Left lobe of liver (tissue), 1 donor: ENCODE measurements around a stretch of chr2.

DNA sequence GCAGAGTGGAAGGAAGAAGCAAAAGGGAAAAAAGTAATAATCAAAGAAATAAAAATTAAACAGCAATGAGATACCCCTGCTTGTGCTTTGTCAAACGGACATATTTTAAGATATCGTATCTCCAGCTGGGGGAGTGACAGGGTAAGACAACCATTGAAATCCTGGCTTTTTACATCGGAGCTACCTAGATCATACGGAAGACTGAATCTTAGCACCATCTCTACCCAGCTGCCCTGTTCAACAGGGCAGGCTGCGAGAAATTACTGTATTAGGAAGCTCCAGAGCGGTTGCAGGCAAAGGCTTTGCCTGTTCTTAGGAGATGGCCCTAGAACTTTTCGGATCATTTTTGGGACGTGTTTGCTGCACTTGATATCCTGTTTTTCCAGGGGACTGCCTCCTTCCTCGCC, 2.1 kb upstream of the PRKCE start:
- PRO-cap = no peak

DNA sequence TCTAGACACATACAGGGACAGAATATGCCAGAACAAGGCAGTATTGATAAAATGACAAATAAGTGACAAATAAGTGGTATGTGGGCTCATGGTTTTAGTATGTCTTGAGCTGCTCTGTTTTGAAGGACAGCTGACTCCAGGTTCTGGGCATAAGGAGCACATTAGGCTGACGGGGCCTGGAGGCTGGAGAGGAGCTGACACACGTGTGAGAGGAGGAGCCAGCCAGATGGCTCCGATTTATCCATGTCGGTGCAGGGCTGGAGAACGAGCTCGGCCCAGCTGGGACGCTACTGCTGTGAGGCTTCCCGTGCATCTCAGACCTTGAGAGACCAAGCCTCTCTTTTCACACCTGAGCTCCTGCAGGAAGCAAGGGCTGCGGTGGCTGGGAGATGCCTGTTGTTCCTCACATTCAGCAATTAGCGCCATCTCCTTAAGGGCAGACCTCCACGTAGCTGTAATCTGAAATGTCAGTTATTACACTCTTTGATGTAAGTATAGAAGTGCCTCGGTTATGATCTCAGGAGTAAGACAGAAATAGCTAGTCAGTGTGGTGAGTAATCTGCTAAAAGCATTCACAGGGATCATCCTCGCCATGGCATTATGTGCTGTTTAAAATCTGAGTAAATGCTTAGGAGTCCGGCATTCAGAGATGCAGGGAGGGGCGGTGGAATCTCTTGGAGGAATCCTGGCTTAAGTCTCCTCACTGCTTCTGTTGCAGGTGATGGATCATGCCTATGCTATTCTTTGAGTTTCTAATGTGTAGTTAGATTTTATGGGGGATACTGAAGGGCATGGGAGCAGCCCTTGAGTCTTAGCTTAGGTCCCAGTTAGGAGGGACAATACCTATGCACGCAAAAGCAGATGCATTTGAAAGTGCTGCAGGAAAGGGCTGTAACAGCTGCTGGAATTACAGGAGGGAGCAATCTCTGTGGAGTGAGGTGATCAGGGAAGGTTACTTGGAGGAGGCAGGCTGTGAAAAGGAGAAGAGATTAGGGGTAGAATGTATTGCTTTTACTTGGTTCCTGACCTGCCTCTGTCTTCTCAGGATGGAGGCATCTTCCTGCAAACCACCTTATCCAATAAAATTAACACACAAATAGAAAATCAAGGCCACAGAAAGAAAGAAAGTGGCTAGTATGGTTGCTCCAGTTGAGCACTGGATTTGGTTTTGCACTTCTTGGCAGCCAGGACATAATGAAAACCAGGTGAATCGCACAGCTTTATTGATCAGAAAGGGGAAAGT, 108.1 kb downstream of the PRKCE start:
- PRO-cap = no peak

GRCh38 chr2:45897801-45898608, 246.5 kb downstream of the PRKCE start:
- PRO-cap = no peak

DNA sequence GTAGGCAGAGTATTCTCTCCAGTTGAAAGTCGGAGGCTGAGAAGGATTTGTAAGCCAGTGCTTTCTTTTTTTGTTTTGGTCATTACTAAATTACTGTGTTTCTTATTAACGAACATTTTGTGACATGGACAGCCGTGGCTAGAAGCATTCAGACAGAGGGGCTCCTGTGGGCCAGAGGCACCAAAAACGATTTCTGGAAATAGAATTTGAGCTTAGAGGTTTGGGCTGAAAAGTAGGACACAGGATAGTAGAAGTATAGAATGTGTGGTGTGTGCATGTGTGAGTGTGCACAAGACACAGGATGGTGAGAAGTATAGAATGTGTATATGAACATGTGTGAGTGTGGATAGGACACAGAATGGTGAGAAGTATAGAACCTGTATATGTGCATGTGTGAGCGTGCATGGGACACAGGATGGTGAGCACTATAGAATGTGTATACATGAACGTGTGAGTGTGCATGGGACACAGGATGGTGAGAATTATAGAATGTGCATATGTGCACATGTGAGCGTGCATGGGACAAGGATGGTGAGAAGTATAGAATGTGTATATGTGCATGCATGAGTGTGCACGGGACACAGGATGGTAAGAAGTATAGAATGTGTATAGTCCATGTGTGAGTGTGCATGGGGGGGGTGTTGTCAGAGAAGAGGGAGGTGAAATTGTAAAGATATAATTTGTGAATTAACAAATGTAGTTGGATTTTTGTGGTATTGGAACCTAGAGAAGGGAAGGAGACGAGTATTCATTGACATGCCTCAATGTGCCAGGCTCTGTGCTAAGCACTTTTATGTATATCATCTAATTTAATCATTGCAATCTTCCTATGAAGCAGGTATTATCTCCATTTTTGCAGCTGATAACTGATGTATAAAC, 275.3 kb downstream of the PRKCE start:
- PRO-cap = no peak

- PRO-cap = bidirectional peak, plus-strand start at chr2:46000890, minus-strand start at chr2:46000851
These were observed 296.6 kb upstream of the EPAS1 start for GRCh38 chr2:46000491-46001207.

DNA sequence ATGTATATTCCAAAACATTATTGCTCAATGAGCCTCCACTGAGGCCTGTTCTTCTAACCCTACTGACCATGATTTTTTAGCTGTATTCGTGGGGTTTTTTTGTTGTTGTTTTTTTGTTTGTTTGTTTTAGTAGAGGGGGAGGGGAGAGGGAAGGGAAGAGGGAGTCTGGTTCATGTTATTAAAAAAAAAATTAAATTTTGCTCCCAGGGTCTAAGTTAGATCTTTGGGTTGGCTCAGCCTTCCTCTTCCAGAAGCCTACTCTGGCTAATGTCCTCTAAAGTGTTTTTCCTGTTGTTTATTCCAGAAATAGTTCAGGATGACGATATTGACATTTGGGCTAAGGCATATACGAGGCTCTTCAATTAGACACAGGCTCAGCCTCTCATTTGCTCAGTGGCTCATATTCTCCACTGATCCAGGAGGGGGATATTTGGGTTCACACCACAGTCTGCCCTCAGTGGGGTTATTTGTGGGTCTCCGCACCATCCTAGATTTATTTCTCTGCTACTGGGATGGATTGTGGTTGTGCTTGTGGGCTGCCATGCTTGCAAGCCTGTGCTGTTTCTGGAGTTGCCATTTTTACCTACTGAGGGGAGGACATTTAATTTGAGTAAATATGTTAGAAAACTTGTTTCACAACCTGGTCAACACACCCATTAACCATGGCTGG, 257.7 kb upstream of the EPAS1 start:
- PRO-cap = no peak

GRCh38 chr2:46142501-46143237, 154.5 kb upstream of the EPAS1 start:
- PRO-cap = no peak

GRCh38 chr2:46319068-46319406, 21.8 kb downstream of the EPAS1 start:
- PRO-cap = unidirectional peak, plus-strand start at chr2:46319281

DNA sequence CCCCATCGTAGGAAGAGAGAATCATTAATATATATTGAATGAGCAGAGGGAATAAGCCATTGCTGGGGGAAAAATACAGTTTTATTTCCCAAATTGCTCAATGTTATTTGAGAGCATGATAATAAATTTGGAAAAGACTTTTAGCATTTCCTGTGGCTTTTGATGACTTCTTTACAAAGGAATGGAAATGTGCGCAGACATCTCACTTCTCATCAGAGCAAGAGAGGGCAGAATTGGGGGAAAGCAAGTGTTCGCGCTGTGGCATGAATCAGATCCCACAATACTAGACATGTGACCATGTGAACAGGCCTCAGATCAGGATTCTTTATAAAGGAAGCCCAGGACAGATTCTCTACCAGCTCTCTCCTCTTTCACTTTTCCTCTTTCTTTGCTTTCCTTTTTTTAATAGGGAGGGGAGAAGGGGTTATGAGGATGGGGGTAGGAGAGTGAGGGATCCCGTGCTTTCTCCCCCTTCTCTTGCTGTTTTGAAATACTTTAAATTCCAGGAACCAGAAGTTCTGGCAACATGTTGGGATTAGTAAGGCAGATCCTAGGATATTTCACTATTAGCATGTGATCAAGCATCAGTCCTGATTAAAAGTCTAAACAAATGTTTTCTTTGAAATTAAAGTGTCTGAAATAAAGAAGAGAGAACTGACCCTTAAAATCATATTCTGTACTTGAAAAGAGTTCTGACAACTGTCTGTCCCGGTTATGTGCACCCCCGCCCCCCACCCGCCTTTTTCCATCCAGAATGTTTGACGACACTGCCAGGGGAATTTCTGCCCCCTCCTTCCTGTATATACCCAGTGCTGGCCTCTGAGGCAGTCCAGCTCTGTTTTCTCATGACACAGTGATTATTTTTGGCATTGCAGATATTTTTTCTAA, 37.7 kb downstream of the EPAS1 start:
- PRO-cap = no peak

- PRO-cap = no peak
These were observed 39.3 kb downstream of the EPAS1 start for GRCh38 chr2:46336528-46336974.

- PRO-cap = unidirectional peak, minus-strand start at chr2:46338825
These were observed 41.4 kb downstream of the EPAS1 start for GRCh38 chr2:46338442-46339139.

- PRO-cap = bidirectional peak, plus-strand start at chr2:46352046, minus-strand start at chr2:46351865
These were observed 54.5 kb downstream of the EPAS1 start for GRCh38 chr2:46351319-46352517.

GRCh38 chr2:46352518-46353307, 55.5 kb downstream of the EPAS1 start:
- PRO-cap = no peak

DNA sequence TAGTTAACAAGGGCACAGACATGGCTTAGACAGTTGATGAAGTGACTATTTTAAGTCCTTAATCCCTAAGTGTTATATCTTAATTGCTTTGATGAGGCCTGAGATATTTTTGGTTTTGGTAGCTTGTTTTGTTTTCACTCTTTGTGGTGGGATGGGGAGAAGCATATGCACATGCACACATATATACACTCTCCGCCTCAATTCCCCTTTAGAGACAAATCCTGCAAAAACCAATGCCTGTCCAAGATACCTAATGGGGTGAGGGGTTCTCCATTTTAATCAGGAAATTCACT, 66.7 kb downstream of the EPAS1 start:
- PRO-cap = no peak

GRCh38 chr2:46386274-46387020, 89.2 kb downstream of the EPAS1 start:
- PRO-cap = no peak

DNA sequence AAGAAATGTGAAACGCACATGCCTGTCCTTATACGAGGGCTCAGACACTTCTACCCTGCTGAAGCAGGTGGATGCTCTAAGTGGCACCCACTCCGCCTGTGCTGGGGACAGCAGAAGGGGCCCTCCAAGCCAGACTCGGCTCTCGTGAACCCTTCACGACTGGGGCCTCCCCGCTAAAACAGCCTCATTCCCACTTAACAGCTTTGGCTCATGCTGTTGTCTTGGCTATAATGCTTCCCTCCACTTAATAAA, 22.0 kb upstream of the RHOQ start:
- PRO-cap = no peak

DNA sequence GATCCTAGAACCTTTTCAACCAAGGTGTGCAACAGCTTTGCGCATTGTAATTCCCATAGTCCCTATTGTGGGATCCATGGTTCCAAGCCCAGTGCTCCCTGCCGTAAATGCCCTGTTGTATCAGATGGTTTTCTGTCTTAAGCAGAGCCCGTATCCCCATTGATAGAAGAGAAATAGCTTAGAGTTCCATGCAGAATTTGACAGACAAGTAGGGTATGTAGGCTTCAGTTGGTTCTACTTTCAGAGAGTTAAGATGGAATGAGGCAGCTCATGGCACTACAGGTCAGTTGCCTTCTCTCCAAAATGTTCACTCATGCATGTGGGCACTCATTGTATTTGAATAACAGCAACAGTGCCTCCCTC, 4.5 kb upstream of the ATP6V1E2 start:
- PRO-cap = no peak

DNA sequence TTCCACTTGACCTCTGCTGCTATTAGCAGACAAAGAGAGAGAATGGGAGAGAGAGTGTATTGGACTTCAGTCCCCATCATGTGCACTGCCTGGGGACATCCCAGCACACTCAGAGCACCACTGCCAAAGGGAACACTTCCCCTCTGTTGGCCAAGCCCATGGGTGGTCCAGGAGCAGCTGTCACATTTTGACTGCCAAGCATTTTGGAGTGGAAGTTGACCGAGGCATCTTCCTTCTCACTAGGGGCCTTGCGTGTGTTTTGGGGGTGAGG, 5.0 kb upstream of the ATP6V1E2 start:
- PRO-cap = no peak

GRCh38 chr2:46561476-46562155, 19.2 kb upstream of the ATP6V1E2 start:
- PRO-cap = no peak

DNA sequence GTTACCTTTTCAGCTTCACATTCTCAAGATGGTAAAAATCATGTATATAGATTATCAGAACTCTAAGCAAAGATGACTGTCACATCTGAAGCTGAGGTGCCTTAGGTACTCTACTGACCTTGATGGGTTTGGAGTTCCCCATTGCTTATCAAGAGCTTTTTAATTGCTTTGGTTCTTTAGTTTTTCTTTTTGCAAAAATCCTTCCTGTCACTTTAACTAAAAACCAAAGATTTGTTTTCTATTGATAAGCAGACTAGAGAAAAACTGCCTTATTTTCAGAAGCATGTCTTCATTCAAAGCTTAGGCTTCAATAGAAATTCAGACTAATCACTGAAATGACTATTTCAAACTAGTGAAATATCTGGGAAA, 33.5 kb downstream of the PIGF start:
- PRO-cap = no peak